ENCODE measurements around a stretch of chr5.

DNA sequence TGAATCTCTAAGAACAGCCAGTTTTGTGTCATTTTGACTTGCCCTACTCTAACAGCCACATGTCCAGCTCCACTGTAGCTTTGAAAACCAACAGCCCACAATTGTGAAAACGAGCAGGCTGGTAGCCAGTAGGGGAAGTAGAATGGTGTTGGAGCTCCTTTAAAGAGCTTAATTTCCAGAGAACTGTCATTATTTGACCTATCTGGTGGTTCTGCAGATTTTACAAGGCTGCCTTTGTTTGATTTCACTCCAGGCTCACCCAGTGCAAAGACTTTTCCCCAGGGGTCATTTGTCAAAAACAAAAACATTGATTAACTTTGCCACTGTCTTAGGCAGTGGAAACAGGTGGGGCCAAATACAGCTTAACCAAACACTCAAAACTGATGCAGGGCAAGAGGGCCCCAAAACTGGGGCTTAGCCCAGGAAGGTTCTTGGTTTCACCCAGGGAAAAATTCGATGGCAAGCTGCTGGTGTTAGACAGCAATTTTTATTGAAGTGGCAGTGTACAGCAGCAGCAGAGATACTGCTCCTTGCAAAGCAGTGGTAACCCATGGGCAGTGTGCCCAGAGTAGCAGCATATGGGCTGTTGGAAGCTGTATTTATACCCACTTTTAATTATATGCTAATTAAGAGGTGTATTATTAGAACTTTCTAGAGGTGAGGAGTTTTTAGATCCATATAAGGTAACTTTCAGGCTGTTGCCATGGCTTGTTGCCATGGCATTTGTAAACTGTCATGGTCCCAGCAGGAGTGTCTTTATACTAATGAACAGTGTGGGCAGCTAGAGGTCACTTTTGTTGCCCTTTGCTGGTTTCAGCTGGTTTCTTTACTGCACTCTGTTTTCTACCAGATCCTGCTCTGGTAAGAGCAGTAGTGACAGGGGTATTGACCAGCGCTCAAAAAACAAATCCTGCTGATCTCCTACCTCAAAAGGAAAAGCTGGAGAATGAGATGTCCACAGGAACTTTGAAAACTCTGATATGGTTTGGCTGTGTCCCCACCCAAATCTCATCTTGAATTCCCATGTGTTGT, 3.5 kb upstream of the PJA2 start:
- PRO-cap, 2 experiments: no peak in any of the 2 experiments

DNA sequence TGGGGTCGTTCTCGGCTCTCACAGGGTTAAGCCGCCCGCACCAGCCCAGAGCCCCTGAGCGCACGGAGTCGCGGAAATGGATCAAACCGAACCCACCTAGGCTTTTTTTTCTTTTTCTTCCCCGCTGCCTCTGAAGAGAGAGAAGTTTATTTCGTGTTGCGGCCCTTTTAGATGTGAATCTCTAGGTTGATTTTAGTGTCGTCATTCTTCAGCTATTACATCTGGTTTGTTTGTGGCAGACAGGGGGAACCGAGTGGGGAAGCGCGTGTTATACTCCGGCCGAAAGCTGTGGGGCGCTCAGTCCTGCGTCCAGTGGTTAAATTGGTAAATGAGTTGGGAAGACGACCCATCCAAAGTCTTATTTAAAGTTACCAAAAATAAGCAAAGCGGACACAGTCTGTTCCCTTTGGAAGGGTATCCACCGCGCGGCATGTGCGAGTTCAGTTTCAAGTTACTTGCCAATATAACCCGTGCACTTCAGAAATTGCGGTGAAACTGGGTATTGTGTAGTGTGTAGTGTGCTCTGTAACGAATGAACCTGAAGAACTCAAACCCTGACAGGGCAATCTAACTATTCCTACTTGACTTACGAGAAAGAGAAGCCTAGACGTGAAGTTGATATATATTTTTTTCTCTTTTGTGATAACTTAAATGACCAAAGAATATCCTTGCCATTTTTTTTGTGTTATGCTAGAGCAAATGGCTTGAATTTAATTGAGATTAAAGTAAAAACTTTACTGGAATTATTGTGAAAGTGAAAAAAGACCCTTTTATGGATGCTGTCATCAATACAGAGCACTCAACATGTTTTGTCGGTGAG, 1.4 kb downstream of the MAN2A1 start:
- PRO-cap, 2 experiments: peak in 2 of 2 experiments; most common minus-strand start position 217 of the sequence (in 2)

GRCh38 chr5:109693346-109693932, 3.7 kb downstream of the MAN2A1 start:
- PRO-cap, 2 experiments: no peak in any of the 2 experiments

- PRO-cap, 2 experiments: no peak in any of the 2 experiments
Observed at GRCh38 chr5:109961712-109962059, 272.0 kb downstream of the MAN2A1 start.

DNA sequence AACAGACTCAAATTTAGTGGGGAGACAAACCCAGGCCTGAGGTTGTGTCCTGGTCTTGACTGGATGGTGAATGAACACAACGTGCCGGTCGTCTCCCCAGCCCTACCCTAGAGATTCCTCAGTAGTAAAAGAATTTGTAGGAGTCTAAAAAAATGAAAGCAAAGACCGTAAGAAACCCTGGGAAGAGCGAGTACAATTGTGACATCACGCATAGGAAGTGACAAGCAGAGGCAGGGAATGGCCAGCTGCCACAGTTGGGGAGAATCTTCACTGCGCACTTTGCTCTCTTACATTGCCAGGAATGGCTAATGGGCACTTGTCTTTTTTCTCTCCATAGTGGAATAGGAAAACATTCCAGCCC, 302.5 kb downstream of the MAN2A1 start:
- PRO-cap, 2 experiments: no peak in any of the 2 experiments

GRCh38 chr5:110000544-110001137, 310.9 kb downstream of the MAN2A1 start:
- PRO-cap, 2 experiments: no peak in any of the 2 experiments

GRCh38 chr5:110751576-110752222, 12.9 kb downstream of the SLC25A46 start:
- PRO-cap, 2 experiments: no peak in any of the 2 experiments

GRCh38 chr5:110752223-110752615, 13.4 kb downstream of the SLC25A46 start:
- PRO-cap, 2 experiments: no peak in any of the 2 experiments

GRCh38 chr5:111192969-111193330, 31.2 kb upstream of the CAMK4 start:
- PRO-cap, 2 experiments: peak in 1 of 2 experiments; most common minus-strand start chr5:111193067 (in 1)

- PRO-cap, 2 experiments: no peak in any of the 2 experiments
Observed at GRCh38 chr5:111826241-111826606, 69.2 kb upstream of the NREP start.

DNA sequence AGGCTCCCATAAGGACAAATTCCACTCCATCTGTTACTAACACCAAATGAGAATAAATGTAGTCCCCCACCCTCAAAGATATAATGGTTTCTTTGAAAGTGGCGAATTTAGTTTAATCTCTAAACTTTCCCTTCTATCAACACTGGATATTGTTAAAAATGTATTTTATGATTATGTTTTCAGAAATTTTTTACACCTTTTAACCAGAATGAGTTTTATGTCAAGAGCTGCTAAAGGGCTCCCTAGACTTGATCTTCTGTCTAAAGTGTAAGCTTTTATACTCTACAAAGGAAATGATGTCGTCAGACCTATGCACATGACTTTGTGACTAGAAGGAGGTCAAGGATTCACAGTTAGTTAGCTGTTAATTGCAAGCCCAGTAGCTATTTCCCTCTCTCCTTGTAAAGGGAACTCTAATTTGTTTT, 173.3 kb upstream of the NREP start:
- PRO-cap, 2 experiments: no peak in any of the 2 experiments

GRCh38 chr5:112861914-112862428, 884 bp downstream of the SRP19 start:
- PRO-cap, 2 experiments: no peak in any of the 2 experiments

GRCh38 chr5:113067941-113068412, 91.4 kb downstream of the DCP2 start:
- PRO-cap, 2 experiments: no peak in any of the 2 experiments

GRCh38 chr5:113103909-113104503, 127.4 kb downstream of the DCP2 start:
- PRO-cap, 2 experiments: no peak in any of the 2 experiments

DNA sequence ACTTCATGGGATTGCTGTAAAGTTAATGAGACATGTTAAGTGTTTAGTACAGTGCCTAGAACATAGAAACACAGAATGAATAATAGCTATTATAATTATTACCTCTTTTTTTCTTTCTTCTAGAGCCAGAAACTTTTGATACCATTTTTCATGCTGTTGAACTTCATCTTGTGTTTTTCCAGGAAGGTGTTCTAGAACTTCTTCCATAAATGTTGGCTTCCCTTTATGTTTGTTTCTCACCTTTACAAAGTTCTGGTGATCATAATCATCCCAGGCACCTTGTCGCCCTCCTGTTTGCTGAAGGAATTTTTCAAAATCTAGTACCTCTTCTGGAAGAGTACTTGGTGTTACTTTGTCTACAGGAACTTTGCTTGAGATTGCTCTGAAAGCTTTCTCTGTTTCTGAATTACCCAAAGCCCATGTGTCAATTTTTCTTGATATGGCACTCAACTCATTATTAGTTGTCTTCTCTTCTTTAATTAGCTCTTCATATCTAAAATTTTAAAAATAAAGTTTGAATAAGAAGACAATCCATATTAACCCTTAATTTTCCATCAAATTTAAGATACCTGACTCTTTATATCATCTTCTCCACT, 12.5 kb upstream of the PGGT1B start:
- PRO-cap, 2 experiments: no peak in any of the 2 experiments

GRCh38 chr5:115296882-115297127, 351 bp upstream of the CCDC112 start:
- PRO-cap, 2 experiments: no peak in any of the 2 experiments

DNA sequence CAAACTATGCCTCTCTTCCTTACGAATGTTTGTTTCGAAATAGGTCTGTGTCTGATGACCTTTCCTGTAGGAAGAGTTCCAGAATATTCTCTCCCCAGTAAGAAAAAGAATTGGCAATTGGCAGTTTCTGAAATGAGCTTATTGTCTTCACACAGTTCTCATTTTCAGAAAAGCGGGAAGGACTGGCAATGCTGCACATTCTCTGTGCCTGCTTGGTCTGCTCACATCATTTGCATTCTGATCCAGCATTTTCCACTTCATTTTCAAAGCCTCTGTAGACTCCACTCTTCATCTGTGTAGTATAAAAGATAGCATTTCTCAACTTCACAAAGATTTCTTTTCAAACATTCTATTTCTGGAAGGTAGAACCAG, 120.6 kb upstream of the CCDC112 start:
- PRO-cap, 2 experiments: no peak in any of the 2 experiments

DNA sequence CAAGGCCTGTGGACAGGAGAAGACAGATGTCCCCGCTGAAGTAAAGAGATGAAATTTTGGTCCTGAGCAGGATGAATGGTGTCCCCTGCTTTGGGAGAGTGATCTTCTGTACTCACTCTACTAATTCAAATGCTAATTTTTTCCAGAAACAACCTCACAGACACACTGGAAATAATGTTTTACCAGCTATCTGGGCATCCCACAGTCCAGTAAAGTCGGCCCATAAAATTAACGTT, 69.0 kb upstream of the TMED7 start:
- PRO-cap, 2 experiments: no peak in any of the 2 experiments

- PRO-cap, 2 experiments: no peak in any of the 2 experiments
Observed at GRCh38 chr5:115815338-115815915, 1.0 kb downstream of the CDO1 start.

- PRO-cap, 2 experiments: no peak in any of the 2 experiments
Observed at GRCh38 chr5:115834125-115834662, 7.2 kb downstream of the ATG12 start.